Trachea (tissue), 1 donor: ENCODE measurements around the gene SAYSD1.

DNA sequence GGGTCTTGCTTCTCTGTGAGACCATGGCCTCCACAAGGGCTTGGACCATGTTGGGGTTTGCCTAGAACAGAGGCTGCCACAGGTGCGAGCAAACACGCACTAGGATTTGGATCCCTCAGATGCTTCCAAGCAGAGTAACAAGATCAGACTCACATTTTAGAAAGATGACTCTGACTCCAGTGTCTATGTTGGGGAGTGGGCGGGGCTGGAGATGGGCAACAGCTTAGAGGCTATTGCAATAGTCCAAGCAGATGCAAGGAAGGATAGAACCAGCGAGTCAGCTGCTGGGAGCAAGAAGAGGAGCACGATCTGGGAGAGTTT, 52.5 kb downstream of the FGD2 start:
- PRO-cap: no peak

GRCh38 chr6:37169940-37170065, 149 bp upstream of the PIM1 start:
- PRO-cap: no peak

DNA sequence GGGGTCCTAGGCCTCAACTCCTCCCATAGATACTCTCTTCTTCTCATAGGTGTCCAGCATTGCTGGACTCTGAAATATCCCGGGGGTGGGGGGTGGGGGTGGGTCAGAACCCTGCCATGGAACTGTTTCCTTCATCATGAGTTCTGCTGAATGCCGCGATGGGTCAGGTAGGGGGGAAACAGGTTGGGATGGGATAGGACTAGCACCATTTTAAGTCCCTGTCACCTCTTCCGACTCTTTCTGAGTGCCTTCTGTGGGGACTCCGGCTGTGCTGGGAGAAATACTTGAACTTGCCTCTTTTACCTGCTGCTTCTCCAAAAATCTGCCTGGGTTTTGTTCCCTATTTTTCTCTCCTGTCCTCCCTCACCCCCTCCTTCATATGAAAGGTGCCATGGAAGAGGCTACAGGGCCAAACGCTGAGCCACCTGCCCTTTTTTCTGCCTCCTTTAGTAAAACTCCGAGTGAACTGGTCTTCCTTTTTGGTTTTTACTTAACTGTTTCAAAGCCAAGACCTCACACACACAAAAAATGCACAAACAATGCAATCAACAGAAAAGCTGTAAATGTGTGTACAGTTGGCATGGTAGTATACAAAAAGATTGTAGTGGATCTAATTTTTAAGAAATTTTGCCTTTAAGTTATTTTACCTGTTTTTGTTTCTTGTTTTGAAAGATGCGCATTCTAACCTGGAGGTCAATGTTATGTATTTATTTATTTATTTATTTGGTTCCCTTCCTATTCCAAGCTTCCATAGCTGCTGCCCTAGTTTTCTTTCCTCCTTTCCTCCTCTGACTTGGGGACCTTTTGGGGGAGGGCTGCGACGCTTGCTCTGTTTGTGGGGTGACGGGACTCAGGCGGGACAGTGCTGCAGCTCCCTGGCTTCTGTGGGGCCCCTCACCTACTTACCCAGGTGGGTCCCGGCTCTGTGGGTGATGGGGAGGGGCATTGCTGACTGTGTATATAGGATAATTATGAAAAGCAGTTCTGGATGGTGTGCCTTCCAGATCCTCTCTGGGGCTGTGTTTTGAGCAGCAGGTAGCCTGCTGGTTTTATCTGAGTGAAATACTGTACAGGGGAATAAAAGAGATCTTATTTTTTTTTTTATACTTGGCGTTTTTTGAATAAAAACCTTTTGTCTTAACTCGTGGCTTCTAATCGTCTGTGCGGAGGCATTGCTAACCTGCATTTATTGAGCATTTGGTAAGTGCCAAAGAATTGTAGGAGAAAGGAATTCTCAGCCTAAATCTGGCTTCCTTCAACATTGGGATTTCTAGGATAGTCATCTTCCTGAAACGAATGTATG, 4.8 kb downstream of the PIM1 start:
- PRO-cap: no peak

DNA sequence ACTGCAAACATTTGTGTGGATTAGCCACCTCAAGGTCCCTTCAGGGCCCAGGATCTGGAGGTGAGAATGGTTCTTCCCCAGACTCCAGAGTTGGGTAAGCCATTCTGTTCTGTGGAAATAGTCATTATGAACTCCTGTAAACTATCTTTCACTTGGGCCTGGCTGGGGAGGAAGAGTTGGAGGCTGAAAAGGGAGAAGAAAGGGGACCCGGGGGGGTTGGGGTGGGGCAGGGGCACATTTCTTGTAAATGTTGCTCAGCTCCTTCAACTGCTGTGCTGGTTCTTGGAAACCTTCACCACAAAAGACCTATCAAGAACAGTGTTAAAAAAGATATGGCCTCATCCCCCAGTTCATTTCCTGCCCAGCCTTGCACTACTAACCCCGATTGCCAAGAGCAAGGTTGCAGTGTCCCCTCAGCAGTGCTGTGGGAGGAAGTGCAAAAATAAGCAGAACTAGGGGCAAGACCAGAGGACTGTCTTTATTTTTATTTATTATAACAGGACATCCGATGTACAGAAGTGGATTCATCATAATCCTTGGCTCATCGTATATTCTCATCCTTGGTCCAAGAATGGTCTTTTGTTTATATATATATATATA, 13.2 kb downstream of the PIM1 start:
- PRO-cap: no peak

DNA sequence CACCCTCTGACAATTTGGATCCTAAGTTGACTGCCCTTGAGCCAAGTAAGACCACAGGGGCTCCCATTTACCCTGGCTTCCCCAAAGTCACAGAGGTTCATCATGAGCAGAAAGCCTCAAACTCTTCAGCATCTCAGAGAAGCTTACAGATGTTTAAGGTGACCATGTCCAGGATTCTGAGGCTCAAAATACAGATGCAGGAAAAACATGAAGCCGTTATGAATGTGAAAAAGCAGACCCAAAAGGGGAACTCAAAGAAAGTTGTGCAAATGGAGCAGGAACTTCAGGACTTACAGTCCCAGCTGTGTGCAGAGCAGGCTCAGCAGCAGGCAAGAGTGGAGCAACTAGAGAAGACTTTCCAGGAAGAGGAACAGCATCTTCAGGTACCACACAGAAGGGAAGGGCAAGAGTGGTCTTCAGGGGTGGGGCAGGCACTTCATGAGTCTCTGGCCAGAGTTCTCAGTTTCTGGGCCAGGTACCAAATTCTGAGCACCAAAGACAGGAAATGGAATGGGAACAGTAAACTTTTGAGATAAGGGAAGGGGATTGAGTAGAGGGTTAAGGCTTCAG, 15.1 kb downstream of the RNF8 start:
- PRO-cap: no peak

DNA sequence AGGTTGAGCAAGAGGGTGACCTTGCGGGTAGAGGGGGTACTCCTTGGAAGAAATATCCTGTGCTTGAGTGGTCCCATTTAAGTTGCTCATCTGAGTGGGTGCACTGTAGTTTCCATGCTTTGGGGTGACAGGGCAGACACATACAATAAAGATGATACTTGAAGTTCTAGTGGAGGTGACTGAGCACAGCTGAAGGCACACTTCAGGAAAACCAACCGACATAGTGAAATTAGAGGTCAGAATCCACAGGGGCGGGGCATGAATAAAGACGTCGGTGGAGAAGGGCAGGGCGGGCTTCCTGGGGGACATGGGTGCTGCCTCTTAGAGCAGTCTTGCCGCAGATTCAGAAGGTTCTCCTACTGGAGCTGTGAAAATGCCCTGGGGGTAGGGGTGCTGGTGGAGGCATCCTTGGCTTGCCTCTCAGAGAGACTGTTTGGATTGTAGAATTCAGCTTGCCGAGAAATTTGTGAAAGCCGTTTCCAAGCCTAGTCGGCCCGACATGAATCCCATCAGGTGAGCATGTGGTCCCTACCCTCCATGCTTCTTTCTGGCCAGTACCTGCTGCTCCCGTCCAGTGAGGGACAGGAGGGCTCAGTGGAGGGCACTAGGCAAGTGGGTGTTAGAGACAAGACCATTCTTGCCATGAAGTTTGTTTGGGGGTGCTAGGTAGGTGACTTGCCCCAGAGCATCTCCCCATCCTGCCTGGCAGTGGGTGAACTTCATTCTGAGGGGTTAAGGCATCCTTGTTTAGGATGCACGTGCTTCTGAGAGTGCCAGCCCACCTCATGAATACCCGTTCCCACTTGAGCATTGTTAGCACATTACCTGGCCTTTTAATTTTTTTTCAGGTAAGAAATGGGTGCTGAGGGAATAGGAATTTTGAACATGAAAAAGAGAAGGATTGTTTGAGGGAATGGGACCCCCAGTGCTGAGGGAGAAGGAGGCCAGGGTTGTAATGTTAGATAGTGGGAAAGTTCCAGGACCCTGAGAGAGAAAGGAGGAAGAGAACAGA, 23.7 kb downstream of the CCDC167 start:
- PRO-cap: no peak

GRCh38 chr6:37565399-37566036, 65.8 kb upstream of the CCDC167 start:
- PRO-cap: no peak

GRCh38 chr6:37820665-37821218, 1.2 kb downstream of the ZFAND3 start:
- PRO-cap: unidirectional peak, minus-strand start at chr6:37820868

GRCh38 chr6:38052616-38053276, 233.2 kb downstream of the ZFAND3 start:
- PRO-cap: no peak

DNA sequence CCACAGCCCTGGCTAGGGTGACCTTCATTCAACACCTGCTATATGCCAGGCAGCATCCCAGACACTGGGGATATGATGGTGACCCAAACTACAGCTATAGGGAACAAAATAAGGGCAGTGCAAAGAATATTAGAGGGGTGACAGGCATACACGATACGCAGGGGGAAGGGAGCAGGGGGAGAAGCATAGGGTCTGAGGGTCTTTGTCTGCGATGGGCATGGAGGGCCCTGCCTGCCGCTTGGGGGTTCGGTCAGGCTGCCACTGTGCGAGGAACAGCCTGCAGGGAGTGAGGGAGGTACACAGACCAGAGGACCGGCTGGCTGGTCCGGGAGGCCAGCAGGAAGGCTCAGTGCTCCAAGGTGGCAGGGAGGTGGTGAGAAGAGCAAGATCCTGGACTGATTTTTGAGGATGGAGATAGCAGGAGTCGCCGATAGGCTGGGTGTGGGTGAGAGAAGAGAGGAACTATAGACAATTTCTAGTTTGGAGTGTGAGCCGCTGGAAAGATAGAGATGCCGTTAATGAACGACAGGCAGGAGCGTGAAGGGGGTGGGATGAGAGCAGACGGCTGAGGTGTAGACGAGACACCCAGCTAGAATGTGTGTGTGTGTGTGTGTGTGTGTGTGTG, 338.4 kb downstream of the ZFAND3 start:
- PRO-cap: no peak

GRCh38 chr6:38713509-38714263, 1.4 kb upstream of the DNAH8 start:
- PRO-cap: no peak

- PRO-cap: bidirectional peak, plus-strand start at chr6:39114873, minus-strand start at chr6:39114762; bidirectional peak, plus-strand start at chr6:39115241, minus-strand start at chr6:39115110
Measured at GRCh38 chr6:39114224-39115357, at the start of gene SAYSD1. Gene SAYSD1, minus strand, starts transcription at chr6:39115186.

GRCh38 chr6:39183011-39183879, 46.0 kb downstream of the KCNK5 start:
- PRO-cap: no peak

- PRO-cap: no peak
Measured at GRCh38 chr6:39193463-39194517, 35.5 kb downstream of the KCNK5 start.

GRCh38 chr6:39212499-39213006, 16.7 kb downstream of the KCNK5 start:
- PRO-cap: no peak

- PRO-cap: no peak
Measured at GRCh38 chr6:39861521-39862188, 69.5 kb downstream of the DAAM2 start.

- PRO-cap: no peak
Measured at GRCh38 chr6:39878054-39878468, 56.2 kb downstream of the MOCS1 start.

GRCh38 chr6:39887373-39888433, 46.6 kb downstream of the MOCS1 start:
- PRO-cap: unidirectional peak, minus-strand start at chr6:39888195

- PRO-cap: no peak
Measured at GRCh38 chr6:40456024-40456506, 131.1 kb downstream of the LRFN2 start.

DNA sequence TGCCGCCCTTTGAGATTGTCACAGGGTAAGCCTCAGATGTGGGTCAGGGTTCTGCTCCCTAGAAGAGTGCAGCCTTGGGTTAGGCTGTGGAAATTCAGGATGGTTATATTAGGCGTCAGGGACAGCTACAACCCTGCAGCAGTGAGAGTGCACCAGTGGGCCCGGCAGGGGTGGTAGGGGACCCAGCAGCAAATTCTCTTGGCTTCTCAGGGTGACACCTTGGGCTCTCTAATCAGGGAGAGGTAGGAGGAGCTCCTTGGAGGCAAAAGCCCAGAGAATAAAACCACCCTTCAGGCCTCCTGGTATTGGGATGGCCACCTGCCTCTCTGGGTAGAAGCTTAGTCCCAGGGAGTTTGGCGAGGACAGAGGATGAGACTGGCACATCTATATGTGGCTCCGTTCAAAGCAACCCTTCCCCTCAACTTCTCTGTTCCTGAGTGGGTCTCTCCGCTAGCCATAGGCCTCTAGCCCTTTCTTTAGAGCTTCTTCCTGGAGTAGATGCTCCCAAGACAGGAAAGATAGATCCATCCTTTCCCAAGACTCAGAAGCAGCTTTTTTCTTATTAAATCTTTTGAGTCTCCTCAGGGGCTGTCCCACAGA, 552 bp downstream of the APOBEC2 start:
- PRO-cap: no peak